Airway epithelial cell (primary cell): ENCODE measurements around the genes SLC35A3 and AMY1C.

DNA sequence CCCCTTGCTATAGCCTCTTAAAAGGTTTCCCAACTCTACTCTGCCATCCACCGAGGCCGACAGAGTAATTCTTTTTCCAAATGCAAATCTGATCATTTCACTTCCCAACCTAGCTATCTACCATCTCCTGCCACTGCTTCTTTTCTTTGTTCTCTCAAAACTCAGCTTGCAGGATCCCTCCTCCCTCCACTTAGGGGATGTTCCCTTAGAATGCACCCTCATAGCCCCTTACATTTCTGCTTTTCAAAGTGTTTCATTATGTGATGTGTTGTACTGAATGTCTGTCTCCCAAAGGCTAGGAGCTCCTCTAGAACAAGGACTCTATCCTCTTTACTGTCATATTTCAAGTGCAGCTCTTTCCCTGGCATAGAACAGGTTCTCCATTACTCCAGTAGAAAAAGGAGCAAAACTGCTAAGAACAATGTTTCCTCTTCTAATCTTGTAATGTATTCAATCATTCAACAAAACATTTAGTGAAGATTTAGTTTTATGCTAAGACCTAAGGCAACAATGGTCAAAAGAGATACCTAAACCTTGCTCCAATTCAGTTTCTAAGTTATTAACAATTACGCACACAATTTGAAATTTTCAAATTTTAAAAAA, 270.8 kb downstream of the DPYD start:
- RAMPAGE, long total RNA: no peak

DNA sequence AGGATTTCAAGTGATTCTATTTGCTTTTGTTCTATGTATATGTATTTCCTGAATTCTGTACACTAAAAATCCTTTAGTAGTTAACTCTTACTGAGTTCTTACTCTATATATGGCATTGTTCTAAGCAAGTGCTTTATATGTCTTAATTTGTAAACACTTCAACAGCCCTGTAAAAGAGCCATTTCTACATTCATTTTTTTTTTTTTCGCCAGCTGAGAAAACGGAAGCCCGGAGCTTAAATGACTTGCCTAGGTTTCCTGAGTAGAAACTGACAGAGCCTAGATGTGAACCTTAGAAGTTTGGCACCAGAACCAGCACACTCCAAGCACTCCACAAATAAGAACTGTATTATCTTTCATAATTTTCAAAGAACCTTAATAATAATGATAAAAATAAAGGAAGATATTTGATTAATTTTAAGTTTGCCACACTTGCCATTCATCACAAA, 71.5 kb downstream of the DPYD start:
- RAMPAGE, long total RNA: no peak

DNA sequence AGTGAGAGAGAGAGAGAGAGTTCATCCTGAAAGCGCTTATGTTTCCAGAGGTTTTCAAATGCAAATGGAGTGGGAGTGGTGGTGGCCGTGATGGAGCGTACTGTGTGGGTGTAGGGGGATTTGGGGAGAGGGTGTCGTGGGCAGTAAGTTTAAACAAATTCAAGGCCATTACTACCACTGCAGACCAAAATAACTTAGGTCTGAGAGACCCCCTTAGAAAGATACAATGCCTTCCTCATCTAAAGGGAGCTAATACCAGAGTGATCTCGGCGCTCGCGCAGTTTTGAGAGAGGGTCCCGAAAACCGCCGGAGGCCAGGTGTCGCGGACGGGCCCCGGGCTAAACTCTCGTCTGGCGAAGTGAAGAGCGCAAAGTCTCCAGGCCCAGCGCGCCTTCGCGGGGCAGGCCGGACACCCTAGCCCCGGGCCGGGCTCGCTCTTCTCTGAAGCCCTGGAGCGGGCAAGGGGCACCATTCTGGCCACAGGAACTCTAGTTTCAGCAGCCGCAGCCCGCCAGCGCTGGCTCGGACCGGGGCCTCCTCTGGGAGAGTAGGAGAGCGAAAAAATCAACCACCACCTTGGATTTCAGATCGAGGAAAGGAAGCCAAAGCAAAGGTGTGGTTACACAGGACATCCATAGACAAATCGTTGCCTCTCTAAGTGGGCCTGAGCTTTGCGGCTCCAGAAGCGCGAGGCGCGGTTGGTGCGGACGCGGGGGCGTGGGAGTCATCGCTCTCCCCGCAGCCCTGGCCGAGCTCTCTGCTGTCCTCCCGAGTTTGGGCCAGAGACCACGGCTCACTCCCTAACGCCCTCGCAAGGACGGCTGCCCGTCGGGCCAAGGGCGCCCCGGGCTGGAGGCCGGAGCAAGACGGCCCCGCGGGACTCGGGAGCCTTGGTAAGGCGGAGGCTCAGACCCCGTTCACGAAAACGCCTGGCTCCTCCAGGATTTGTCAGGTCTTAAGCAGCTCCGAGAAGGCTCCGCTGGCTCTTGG, 132.6 kb upstream of the DPYD start:
- RAMPAGE, long total RNA: no peak

DNA sequence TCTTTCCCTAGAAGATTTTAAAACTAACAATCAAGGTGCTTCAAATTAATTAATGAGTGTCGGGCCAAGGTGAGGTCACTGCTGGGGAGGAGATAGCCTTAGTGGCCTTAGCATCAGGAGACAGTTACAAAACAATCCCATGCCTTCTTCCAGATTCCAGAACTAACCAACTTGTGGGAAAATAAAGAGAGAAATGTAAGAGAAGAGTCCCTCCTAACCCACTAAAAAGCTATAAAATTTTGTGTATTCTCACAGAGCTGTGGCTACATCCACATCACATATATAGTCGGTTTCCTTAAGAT, 83.0 kb upstream of the PALMD start:
- RAMPAGE, long total RNA: no peak

DNA sequence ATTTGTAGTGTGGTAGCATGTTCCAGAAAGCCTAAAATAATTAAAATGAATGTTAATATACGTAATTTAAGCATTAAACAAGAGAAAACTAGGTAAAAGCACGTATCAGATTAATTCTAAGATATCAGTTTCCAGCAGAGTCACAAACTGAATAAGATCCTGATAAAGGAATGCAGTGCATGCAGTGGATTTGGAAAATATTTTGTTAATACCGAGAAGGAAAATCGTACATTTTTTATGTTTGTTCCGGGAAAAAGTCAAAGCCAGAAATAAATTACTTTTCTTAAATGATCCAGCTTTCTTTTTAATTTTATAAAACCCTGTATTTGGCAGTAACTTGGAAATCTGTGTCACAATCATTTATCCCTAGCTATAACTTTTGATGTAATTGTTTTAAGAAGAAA, 904 bp downstream of the PALMD start:
- RAMPAGE, long total RNA: no peak

GRCh38 chr1:99969552-99970872, at the start of gene SLC35A3:
Gene SLC35A3 (plus strand): TSS chr1:99969996.
- RAMPAGE, long total RNA: start-site peak on the minus strand at chr1:99969888-99969935, 20 and 20 reads in 2 replicates; start-site peak on the plus strand at chr1:99970502-99970572, 34 and 16 reads in 2 replicates

DNA sequence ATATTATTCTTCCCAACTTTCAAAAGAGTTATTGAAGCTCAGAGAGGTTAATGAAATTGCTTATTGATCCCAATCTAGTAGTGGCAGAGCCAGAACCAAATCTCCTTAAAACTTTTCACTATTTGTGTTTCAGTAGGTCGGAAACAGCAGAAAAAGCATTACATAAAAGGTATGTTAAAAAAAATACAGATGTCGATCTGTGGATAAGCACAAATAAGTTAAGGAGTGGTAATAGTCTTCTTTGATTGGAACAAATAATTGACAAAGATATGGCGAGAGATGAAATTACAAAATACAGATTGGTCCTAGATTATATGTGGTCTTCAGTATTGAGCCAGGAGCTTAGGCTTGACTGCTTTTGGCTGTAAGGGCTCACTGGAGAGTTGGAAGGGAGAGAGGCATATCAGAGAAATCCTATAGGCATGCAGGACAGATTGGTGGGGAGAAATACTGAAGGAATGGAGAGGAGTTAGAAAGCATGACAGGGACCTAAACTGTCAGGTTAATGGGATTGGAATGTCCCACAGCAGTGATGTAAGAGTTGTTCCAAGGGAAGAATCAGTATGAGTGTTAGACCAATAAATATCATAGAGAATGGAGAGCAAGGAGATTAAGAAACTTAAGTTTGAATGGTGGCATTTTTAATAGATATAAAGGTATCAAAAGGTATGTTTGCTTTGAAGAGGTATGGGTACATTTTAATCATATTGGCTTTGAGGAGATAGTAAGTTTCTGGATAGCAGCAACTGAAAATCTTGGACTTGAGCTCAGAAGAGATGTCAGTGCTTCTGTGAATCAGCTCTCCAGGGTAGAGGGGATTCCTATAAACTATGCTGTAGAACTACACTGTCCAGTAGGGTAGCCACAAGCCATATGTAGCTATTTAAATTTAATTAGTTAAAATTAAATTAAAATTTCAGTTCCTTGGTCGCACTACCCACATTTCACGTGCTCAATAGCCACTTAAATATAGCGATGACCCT, 28.4 kb upstream of the MFSD14A start:
- RAMPAGE, long total RNA: no peak

- RAMPAGE, long total RNA: no peak
Observed at GRCh38 chr1:100046572-100047211, 8.8 kb downstream of the MFSD14A start.

DNA sequence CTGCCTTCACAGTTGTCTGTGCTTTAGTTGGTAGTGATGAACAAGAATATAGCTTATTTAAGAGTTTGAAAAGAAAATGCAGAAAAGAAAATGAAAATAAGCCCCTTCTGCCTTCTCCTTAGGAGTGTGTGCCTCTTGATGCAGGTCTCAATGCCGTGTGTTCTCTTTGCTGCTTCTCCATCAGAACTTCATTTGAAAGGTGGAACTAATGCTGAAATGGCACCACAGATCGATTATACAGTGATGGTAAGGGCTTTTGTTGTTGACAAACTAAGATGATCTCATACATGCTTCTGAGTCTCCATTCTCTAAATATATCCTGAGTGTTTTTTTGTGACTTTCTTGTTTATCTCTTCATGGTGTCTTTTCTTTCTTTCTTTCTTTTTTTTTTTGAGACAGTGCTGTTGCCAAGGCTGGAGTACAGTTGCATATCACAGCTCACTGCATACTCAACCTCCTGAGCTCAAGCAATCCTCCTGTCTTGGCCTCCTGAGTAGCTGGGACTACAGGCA, 4.5 kb downstream of the RTCA start:
- RAMPAGE, long total RNA: no peak

DNA sequence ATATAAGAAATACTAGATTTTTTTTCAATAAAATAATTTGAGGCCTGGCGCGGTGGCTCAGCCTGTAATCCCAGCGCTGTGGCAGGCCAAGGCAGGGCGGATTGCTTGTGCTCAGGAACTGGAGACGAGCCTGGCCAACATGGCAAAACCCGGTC, 1.6 kb upstream of the CDC14A start:
- RAMPAGE, long total RNA: no peak

GRCh38 chr1:100351026-100351238, 1.4 kb upstream of the CDC14A start:
- RAMPAGE, long total RNA: no peak

DNA sequence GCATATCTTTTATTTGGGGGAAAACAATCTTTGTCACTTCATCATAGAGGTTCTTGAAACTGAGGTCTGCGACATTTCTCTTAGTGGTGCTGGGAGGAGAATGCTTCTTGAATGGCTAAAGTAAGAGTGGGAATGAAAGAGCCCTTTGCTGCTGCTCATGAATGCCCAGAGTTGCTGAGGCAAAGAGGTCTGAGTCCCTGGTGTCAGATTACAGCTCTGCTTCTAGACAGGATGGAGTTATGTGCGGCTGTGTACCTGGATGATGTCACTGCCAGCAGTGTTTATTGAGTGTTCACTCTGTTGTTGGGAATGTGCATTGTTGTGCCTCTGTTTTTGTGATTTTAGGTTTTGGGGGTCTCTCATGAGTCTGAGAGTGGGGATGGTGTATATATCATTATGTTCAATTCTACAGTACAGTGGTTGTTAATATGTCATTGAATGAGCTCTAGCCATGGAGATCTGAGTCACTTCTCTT, 2.6 kb downstream of the CDC14A start:
- RAMPAGE, long total RNA: no peak

- RAMPAGE, long total RNA: no peak
Observed at GRCh38 chr1:100445552-100446263, 92.2 kb upstream of the GPR88 start.

DNA sequence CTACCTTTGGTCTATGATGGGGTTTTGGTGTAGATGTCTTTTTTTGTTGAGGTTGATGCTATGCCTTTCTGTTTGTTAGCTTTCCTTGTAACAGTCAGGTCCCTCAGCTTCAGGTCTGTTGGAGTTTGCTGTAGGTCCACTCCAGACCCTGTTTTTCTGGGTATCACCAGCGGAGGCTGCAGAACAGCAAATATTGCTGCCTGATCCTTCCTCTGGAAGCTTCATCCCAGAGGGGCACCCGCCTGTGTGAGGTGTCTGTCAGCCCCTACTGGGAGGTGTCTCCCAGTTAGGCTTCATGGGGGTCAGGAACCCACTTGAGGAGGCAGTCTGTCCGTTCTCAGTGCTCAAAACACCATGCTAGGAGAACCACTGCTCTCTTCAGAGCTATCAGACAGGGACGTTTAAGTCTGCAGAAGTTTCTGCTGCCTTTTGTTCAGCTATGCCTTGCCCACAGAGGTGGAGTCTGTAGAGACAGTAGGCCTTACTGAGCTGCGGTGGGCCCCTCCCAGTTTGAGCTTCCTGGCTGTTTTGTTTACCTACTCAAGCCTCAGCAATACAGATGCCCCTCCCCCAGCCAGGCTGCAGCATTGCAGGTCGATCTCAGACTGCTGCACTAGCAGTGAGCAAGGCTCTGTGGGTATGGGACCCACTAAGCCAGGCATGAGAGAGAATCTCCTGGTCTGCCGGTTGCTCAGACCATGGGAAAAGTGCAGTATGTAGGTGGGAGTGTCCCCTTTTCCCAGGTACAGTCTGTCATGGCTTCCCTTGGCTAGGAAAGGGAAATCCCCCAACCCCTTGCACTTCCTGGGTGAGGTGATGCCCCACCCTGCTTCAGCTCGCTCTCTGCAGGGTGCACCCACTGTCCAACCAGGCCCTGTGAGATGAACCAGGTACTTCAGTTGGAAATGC, 53.5 kb downstream of the SLC30A7 start:
- RAMPAGE, long total RNA: no peak

GRCh38 chr1:101162452-101162753, 74.4 kb upstream of the S1PR1 start:
- RAMPAGE, long total RNA: no peak

DNA sequence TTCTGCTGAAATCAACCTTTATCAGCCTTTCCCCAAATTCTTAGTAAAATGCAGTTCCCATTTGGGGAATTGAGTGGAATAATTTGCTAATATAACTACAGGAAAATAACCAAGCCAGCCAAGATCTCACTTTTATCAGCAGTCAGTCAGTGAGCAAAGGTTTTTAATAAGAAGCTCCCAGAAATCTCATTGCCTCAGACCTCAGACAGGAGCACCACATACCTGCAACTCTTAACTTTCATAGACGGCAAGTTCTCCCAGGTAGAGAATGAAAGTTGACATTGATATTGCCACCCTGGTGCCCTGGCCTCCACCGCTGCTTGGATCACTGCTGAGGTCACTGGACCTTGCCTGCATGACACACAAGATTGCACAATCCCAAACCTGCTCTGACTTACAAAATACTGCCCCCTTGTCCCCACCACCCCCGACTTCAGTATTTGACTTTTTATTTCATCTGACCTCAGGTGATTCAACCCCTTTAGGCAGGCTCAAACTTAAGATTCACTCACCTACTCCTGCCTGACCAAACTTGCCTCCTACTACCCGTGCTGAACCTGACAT, 43.2 kb upstream of the S1PR1 start:
- RAMPAGE, long total RNA: no peak

DNA sequence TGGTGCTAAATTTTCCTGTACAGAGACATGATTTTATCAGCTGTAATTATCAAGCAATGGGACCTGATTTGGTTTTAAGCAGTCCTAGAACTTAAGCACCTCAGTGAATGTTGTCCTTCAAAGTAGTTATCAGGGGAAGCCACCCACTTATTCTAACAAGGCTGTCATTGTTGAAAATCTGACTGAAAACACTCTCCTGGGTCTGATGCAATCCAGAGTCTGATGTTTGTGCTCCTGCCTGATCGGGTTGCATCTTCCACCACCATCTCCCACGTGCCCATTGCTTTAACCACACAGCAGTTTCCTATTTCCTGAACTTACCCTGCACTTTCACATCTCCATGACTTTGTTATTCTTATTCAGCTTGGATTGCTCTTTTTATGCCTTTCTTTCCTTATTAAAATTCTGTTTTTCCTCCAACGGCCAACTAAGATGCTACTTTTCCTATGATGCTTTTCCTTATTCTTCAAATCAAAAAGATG, 54.9 kb downstream of the S1PR1 start:
- RAMPAGE, long total RNA: no peak

GRCh38 chr1:101997154-101997526, 414 bp upstream of the OLFM3 start:
- RAMPAGE, long total RNA: no peak

GRCh38 chr1:103749715-103750003, at the start of gene AMY1C:
Gene AMY1C (plus strand): TSS chr1:103749898.
- RAMPAGE, long total RNA: no peak

GRCh38 chr1:107326792-107327555, 186.1 kb downstream of the NTNG1 start:
- RAMPAGE, long total RNA: no peak